ENCODE measurements around a stretch of chr9.

DNA sequence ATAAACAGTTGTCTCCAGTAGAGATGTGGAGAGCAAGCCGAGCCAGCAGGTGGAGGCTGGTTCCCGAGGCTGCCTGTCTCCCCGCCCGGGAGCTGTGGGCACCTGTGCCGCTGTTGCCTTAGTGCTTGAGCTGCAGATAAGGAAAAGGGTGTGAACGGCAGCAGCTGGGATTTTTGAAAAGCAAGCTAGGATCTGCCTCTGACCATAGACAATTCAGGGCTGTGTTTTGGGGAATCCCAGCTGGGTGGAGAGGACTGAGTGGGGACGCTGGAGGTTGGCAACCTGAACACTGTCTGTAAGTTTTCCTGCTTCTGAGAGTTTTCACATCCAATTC, 9.5 kb downstream of the WNK2 start:
- RRBS: no CpG with 5 or more reads among the region's 7 CpGs

- RRBS: no CpG with 5 or more reads among the region's 5 CpGs
Measured at GRCh38 chr9:93226663-93227195, 42.8 kb downstream of the WNK2 start.

DNA sequence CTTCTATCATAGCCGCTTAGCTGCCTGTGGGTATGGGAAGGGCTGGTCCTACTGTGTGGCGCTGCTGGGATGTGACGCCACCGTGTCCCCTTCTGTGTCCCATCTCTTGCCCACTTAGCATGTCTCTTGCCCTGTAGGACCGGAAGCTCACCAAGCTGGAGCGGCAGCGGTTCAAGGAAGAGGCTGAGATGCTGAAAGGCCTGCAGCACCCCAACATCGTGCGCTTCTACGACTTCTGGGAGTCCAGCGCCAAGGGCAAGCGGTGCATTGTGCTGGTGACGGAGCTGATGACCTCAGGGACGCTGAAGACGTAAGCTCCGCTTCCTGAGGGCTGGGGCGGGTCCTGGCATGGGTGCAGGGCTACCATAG, 45.6 kb downstream of the WNK2 start:
- RRBS: no CpG with 5 or more reads among the region's 17 CpGs

DNA sequence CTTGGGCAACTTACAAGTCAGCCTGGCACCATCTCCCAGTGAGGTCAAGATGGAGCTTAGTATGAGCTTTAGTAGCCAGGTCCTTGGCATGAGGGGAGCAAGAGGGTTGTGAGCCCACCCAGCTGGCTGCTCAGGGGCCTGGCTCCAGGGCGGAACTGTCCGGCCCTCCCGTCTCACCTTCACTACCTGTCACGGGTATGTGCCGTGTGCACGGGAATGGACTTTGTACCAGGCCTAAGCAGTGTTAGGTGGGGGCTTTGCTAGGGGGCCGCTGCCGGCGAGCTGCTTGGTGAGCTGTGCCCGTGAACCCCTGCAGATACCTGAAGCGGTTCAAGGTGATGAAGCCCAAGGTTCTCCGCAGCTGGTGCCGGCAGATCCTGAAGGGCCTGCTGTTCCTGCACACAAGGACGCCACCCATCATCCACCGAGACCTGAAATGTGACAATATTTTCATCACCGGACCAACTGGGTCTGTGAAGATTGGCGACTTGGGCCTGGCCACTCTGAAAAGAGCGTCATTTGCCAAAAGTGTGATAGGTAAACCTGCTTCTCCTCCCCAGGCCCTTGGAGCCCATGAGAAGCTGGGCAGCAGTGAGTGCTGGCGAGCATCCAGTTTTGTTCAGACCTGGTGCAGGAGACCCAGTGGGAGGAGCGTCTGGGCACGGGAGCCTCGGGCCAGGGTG, 46.8 kb downstream of the WNK2 start:
- RRBS: 65% methylated on average over 7 of the region's 22 CpGs

DNA sequence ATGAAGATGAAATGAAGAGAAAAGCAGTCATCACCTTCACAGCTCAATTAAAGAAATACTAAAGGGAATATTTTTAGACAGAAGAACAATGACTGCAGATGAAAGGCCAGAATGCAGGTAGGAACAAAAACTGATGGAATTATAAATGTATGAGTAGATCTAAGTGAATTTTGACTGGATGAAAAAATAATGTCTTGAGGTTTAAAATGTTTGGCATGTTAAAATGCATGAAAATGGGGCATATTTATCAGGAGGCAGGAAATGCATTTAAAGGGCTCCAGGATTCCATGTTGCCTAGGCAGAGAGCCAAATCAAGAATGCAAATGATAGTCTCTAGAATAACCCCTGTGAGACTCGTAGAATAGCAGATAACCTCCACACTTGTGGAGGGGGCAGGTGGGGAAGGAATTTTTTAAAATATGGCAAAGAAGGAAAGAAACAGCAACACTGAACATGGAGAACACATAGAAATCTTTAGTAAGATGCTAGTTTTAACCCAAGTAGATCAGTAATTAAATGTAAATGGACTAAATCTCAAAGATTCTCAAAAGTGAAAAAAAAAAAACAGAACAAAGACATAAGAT, 98.1 kb downstream of the WNK2 start:
- RRBS: no CpG with 5 or more reads among the region's 1 CpG

- RRBS: 80% methylated on average over 4 of the region's 24 CpGs
Measured at GRCh38 chr9:93297551-93298107, 113.7 kb downstream of the WNK2 start.

DNA sequence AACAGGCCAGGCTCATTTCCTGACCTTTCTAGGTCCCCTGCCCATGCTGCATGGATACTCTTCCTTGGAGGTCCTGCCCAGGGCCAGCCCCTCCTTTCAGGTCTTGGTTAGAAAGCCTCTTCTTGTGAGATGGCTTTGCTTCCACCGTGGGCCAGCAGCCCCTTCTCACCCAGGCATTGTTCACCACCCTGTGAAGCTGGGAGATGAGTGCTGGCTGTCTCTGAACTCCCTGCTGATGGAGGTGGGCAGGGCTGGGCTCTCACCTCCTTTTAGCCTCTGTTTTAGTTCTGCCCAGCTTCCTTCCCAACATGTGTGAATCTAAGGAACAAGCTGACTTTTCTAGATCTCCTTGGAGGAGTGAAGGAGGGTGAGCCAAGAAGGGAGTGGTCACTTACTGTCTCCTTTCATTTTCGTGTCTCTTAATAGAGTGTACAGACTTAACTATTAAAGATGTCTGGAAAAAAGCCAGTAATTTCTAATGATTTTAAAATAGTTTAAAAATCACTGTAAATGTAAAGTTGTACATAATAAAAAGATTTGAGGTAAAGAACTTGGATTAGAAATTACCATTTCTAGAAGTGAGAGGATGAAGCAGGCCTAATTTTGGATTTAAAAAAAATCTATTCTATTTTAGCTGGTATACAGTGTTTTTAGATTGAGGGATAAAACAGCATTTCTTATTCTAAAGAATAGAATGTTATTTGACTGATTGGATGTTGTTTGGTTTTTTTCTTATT, 15.8 kb upstream of the FAM120AOS start:
- RRBS: no CpG with 5 or more reads among the region's 2 CpGs

- RRBS: no CpG with 5 or more reads among the region's 6 CpGs
Measured at GRCh38 chr9:93574514-93575160, 1.7 kb upstream of the PHF2 start.

- RRBS: no CpG with 5 or more reads among the region's 21 CpGs
Measured at GRCh38 chr9:93575161-93575672, 1.2 kb upstream of the PHF2 start.

- RRBS: no CpG with 5 or more reads among the region's 38 CpGs
Measured at GRCh38 chr9:94332276-94332717, 3.9 kb upstream of the NUTM2F start.

DNA sequence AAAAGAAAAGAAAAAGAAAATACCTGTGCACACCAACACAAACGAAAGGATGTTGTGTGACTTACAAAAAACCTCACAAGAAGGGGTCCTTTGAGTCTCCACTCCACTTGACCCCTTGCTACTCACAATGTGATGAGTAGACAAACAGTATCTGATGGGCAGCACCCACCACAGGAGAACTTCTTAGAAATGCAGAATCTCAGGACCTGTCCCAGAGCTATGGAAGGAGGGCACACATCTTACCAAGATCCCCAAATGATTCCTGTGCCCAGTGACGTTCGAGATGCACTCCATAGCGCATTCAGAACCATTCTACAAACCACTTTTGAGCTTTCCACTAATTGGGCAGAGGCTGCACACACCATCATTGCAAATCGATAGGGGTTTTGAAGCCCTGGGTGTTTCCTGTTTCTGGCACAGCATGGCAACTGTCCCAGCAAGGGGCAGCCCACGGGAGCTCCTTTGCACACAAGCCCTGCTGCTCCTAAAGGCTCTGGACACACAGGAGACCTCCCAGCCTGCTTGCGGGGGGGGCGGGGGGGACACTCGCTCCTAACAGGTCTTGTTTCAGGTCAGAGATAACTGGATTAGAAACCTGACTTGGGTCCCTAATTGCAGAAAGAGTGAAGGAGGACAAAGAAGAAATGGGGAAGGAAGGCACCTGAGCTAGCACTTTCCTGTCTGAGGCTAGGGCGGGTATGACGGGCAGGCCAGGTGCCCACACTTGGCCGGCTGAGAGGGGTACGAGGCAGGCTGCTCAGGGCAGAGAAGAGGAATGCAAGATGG, 1.0 kb downstream of the FBP1 start:
- RRBS: no CpG with 5 or more reads among the region's 13 CpGs

- RRBS: no CpG with 5 or more reads among the region's 10 CpGs
Measured at GRCh38 chr9:94654127-94655011, 15.1 kb upstream of the FBP1 start.

DNA sequence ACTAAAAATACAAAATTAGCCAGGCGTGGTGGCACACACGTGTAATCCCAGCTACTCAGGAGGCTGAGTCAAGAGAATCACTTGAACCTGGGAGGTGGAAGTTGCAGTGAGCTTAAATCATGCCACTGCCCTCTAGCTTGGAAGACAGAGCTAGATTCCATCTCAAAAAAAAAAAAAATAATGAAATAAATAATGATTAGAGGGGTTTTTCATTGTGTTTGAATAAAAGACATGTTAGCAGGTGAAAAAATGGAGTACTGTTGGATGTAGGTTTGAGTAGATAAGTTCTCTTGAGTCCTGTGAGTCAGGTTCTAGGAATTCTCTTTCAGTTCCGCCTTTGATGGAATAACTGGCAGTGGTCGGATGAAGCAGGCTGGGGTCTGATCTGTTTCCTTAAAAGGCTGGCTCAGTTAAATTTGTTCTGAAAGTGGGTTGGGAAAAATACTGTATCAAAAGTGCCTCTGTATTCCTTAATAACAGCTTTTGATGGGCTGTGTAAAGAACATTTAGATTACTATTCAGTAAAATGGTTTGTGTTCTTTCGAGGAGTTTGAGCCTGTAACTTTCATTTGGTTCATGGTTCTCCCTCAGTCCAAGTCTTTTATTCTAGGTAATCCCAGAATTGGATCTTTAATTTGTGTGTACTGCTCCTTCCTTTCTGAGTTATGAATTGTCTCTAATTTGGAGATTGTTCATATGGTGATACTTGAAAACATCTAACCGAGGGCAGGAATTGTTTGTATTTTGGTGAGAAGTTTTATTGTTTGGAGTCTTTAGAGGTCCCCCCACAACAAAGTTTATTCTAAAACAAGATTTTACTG, 73.4 kb downstream of the AOPEP start:
- RRBS: no CpG with 5 or more reads among the region's 6 CpGs

- RRBS: no CpG with 5 or more reads among the region's 6 CpGs
Measured at GRCh38 chr9:94833609-94834291, 107.3 kb downstream of the AOPEP start.

- RRBS: no CpG with 5 or more reads among the region's 12 CpGs
Measured at GRCh38 chr9:95000770-95001621, 274.5 kb downstream of the AOPEP start.

- RRBS: no CpG with 5 or more reads among the region's 2 CpGs
Measured at GRCh38 chr9:95023874-95024136, 293.7 kb downstream of the FANCC start.

DNA sequence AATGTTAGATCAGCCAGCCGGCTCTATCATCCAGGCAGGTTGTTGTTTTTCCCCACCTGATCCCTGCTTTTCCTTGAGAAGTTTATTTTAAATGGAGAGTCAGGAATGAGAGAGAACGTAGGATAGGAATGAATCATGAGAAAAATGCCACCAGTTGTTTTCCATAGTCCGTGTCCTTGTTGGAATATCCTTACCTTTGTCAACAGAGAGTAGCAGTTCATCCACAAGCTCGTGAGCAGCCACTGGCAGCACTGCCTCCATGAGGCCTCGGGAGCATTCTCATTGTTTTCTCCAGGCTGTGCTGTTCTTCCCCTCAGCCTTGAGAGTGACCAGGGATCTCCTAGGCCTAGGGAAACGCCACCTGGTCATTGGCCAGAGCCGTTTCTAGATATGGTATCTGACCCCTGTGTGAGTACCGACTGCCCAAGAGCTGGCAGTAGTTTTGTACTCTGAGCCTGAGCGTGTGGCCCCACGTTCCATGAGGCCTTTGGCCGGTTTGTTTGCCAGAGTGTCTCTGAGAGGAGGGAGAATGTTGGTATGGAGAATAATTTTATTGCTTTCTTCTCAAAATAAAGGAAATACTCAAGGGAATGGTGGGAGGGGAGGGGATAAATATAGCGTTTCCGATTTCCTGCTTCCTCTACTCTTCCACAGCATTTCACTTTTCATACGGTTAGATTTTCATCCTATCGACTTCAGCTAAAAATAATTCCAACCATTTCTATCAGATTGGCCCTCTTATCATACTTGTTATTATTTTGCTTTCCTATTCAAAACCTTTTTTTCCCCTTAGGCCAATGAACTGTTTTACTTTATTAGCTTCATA, 293.2 kb downstream of the FANCC start:
- RRBS: no CpG with 5 or more reads among the region's 15 CpGs

- RRBS: no CpG with 5 or more reads among the region's 3 CpGs
Measured at GRCh38 chr9:95036623-95037252, 280.8 kb downstream of the FANCC start.

GRCh38 chr9:95056958-95057675, 260.4 kb downstream of the FANCC start:
- RRBS: no CpG with 5 or more reads among the region's 13 CpGs

DNA sequence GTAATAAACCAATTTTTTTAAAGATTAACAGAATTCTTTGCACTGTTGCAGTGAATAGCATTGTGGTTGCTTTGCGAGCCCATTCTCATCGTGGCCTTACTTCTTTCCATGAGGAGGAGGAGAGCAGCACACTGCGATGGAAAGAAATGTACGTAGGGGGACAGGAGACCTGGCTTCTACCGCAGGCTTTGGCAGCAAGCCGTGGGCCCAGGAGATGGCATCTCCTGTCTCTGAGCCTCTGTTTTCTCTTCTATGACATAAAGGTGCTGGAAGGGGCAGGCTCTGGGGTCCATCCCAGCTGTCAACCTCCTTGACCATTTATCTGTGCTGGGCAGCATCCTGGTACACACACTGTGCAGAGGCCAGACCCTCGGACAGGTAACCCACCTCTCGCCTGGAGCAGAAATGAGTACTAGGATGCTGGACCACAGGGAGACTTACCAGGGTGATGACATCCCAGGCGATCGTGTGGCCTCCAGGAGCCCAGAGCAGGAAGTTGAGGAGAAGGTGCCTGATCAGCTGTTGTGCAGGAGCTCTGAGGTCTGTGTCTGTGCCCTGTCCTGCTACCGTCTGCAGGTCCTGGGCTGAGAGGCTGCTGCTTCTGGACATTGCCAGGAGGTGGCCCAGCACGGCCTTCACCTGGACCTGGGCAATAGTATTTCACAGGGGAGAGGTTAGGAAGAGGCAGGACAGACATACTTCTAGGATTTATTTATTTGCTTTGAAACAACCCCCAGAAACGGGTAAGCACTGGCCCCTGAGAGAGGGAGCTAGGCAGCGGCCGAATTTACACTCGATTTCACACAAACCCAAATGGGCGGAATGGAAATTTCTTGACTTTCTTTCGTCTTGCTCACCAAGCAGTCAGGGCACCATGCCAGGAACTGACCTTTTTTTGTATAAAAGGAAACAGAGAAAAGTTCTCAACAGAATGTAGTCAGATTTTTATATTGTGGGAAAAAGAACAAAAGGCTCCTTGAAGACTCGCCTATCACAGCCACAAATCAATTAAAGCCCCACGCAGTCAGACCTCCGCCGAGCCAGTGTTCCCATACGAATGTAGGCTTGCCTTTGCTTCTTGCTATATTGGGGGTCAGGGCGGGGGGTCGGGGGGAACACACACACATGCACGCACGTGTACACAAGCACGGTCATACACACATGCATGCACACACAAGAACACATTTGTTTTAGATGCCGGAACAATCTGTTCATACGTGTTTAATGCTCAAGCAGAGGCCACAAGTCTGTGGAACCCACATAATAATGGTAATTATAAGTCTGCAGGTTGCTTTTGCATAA, 210.4 kb downstream of the FANCC start:
- RRBS: no CpG with 5 or more reads among the region's 30 CpGs